Metastatic Breast Carcinoma in the Brain (tissue), 10 donors: ENCODE results near the genes EEF1A1, SLC17A5 and TMEM30A.

GRCh38 chr6:71289186-71289864 is 714 bp downstream of the OGFRL1 start:
- PRO-cap, 10 experiments, result peak in 2 of 10 experiments; most common minus-strand start chr6:71289435 (in 1)

GRCh38 chr6:71350294-71350753 is 61.7 kb downstream of the OGFRL1 start:
- PRO-cap, 10 experiments, result no peak in any of the 10 experiments

GRCh38 chr6:71416857-71417532 is 128.4 kb downstream of the OGFRL1 start:
- PRO-cap, 10 experiments, result no peak in any of the 10 experiments

GRCh38 chr6:71473767-71474458 is 185.3 kb downstream of the OGFRL1 start:
- PRO-cap, 10 experiments, result no peak in any of the 10 experiments

GRCh38 chr6:72386205-72386623 is 235.7 kb upstream of the KCNQ5 start:
- PRO-cap, 10 experiments, result no peak in any of the 10 experiments

GRCh38 chr6:72620969-72621949 is 605 bp upstream of the KCNQ5 start:
- PRO-cap, 10 experiments, result no peak in any of the 10 experiments

- PRO-cap, 10 experiments, result no peak in any of the 10 experiments
Measured at GRCh38 chr6:73085314-73085796, 139.9 kb downstream of the KHDC1L start.

- PRO-cap, 10 experiments, result peak in 10 of 10 experiments; most common plus-strand start chr6:73521326 (in 8); most common minus-strand start chr6:73521031 (in 8)
Measured at GRCh38 chr6:73520758-73521443, at the start of gene EEF1A1. Gene EEF1A1, minus strand, starts transcription at chr6:73521032.

DNA sequence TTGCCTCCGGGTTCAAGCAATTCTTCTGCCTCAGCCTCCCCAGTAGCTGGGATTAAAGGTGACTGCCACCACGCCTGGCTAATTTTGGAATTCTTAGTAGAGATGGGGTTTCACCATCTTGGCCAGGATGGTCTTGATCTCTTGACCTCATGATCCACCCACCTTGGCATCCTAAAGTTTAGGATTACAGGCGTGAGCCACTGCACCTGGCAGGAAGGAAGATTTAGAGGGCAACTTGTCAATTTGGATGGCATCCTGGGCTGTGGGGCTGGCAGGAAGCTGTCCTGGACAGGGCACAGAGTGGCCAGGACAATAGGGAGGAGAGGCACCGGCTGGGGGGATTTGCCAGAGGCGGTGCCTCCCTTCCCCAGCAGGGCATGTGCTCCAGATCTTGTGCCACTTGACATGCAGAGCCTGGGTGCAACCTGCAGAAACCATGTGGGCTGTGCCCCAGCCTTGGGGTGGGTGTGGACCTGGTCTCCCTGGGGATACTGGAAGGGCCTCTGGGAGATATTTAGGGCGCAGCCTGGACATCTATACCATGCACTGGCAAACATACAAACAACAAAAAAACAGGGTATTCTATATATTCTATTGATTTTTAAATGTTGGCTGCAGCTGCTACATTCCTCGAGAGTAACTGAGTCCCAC is 58.5 kb upstream of the EEF1A1 start:
- PRO-cap, 10 experiments, result no peak in any of the 10 experiments

DNA sequence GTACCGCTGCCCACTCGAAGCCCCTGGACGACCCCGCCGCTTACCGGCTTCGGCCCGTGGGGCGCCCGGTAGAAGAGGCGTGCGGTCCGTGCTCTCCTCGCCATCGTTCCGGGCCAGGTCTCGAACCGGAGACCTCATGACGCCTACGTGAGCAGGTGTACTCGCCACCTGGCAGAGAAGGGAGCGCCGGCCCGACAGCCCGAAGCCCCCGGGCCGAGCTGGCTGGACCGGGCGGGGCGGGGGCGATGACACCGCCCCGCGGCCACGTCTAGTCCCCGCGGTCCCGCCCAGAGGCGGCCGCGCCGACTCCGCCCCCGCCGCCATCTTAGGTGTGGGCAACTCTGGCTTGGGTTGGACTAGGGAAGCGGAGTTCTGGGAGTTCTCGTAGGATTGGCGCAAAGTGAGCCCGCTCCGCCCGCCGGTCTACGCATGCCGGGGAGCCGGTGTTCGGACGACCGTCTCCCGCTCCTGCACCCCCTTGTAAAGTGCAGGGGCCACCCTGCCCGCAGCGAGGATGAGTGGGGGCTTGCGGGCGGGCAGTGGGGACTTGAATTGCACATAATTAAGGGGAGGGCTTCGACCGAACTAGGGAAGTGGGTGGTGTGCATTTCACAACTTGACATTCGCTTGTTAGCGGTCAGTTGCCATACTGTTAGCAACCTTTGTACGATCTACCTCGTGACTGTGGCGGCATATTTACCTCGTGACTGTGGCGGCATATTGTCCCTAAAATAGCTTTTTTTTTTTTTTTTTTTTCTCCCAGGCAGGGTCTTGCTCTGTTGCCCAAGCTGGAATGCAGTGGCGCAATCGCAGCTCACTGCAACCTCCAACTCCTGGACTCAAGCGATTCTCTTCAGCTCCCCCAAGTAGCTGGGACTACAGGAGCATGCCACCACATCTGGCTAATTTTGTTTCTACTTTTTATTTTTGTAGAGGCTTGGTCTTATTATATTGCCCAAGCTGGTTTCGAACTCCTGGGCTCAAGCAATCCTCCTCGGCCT is at the start of gene SLC17A5:
TSS of gene SLC17A5 (minus strand) at position 244 of the 1,001 bp plus-strand sequence.
- PRO-cap, 10 experiments, result peak in 10 of 10 experiments; most common plus-strand start position 377 of the sequence (in 10); most common minus-strand start position 196 of the sequence (in 6)

GRCh38 chr6:74498232-74498686 is 707.6 kb downstream of the COL12A1 start:
- PRO-cap, 10 experiments, result no peak in any of the 10 experiments

DNA sequence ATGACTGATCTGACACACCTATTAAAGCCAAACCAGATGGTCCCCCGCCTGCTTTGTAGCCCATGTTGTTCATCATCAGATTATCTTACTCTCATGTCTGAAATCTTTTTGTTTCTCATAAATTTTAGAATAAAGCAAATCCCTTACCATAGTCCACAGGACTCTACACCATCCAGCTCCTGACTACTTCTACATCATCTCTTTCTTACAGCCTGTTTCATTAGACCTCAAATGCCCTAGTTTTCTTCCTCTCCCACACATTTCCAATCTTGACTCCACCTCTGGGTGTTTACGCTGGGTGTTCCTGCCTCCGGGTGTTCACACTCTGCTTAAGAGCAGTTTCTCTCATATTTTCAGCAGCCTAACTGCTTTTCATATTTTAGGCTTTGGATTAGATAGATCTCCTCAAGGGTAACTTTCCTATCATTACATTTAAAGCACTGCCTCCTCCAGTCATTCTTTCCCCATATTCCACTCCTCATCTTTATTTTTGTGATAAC is 399.6 kb downstream of the COL12A1 start:
- PRO-cap, 10 experiments, result no peak in any of the 10 experiments

GRCh38 chr6:75204695-75205592 is 909 bp downstream of the COL12A1 start:
- PRO-cap, 10 experiments, result peak in 1 of 10 experiments; most common plus-strand start chr6:75205416 (in 1); most common minus-strand start chr6:75205231 (in 1)

GRCh38 chr6:75224171-75224619 is 18.3 kb upstream of the COL12A1 start:
- PRO-cap, 10 experiments, result no peak in any of the 10 experiments

DNA sequence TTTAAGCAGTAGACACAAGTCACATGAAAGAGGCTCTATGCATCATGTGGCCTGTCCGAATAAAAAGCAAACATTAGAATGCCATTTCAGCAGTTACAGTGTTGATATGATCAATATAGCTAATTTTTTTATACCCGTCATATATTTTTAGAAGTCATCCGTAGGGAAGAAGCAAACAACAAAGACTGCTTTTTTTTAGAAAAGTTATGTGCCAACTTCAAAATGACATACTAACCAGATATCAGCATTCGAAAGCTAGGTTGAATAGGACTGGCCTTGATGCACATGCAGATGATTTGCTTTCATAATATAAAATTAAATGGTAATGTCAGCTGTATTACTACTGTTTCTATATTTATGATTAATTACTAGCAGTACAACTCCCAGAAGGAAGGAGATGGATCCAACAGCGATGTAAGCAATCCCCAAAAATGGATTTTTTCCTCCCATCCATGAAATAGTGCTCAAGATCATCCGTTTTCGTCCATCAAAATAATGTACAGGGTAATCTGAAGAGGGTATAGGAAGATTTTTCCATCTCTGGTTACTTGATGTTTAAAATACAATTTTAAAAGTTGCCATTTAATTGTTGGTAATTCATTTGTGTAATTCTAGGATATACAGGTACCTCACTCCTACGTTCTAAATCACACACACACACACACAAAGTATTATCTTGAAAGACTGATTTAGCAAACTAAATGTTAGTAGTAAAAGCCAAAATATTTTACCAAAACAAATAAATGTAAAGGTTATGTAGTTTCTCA is 12.4 kb upstream of the COX7A2 start:
- PRO-cap, 10 experiments, result no peak in any of the 10 experiments

DNA sequence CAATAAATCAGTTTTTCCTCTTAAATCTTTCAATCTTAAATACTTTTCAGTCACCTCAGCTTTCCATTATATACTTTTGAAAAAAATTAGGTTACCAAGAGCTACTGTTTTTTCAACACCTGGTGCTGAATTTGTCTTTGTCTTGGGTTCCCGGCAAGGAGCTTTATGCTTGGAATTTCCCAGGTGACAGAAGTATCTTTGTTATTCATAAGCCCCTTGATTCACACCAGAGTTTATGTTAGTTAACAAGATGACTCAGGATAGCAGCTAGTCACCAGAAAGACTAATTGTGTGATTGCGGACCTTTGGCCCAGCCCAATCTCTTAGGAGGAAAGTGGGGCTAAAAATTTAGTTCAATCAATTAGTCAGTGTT is 16.5 kb downstream of the TMEM30A start:
- PRO-cap, 10 experiments, result no peak in any of the 10 experiments

GRCh38 chr6:75284045-75285171 is at the start of gene TMEM30A:
Gene TMEM30A, minus strand, starts transcription at chr6:75284792.
- PRO-cap, 10 experiments, result peak in 10 of 10 experiments; most common plus-strand start chr6:75285014 (in 9); most common minus-strand start chr6:75284780 (in 8)

GRCh38 chr6:75314529-75315390 is 30.2 kb upstream of the TMEM30A start:
- PRO-cap, 10 experiments, result no peak in any of the 10 experiments

- PRO-cap, 10 experiments, result peak in 1 of 10 experiments; most common plus-strand start chr6:75345720 (in 1); most common minus-strand start chr6:75345531 (in 1)
Measured at GRCh38 chr6:75345303-75345921, 60.8 kb upstream of the TMEM30A start.

- PRO-cap, 10 experiments, result no peak in any of the 10 experiments
Measured at GRCh38 chr6:77258747-77259423, 204.4 kb downstream of the HTR1B start.